ENCODE data around the genes CRYGB and LANCL1.

GRCh38 chr2:207041277-207041851 is 102.0 kb downstream of the CPO start:
- PRO-cap, 2 experiments, result no peak in any of the 2 experiments

GRCh38 chr2:207157884-207158255 is 7.9 kb downstream of the KLF7 start:
- PRO-cap, 2 experiments, result no peak in any of the 2 experiments

- PRO-cap, 2 experiments, result peak in 1 of 2 experiments; most common plus-strand start chr2:207161958 (in 1)
Measured at GRCh38 chr2:207161334-207162160, 4.2 kb downstream of the KLF7 start.

- PRO-cap, 2 experiments, result peak in 1 of 2 experiments; most common minus-strand start chr2:207505899 (in 1)
Measured at GRCh38 chr2:207505741-207505996, 24.1 kb upstream of the CREB1 start.

DNA sequence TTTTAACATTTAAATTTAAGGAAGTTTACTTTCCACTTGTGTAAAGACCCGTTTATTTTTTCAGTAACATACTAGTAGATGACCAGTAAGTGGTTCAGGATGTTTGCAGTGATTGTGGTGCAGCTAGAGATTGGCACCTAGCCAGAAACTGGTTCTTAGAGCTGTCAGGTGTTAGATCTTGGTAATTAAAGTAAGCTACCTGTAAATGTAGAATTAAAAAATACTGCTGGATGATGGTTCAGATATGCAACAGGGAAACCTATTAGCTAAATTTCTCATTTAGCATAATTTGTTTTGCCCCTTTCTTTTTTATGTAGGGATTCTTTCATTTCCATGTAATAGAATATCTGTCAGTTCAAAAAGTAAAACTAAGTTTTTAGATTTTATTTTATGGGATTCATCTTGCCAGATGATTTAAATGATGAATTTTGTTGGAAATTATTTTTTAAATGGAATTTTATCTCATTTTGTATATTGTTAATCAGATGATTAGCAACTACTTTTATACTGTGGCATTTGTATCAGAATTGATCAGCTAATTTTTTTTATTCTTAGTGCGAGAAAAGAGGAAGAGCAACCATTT is 14.9 kb downstream of the CCNYL1 start:
- PRO-cap, 2 experiments, result no peak in any of the 2 experiments

DNA sequence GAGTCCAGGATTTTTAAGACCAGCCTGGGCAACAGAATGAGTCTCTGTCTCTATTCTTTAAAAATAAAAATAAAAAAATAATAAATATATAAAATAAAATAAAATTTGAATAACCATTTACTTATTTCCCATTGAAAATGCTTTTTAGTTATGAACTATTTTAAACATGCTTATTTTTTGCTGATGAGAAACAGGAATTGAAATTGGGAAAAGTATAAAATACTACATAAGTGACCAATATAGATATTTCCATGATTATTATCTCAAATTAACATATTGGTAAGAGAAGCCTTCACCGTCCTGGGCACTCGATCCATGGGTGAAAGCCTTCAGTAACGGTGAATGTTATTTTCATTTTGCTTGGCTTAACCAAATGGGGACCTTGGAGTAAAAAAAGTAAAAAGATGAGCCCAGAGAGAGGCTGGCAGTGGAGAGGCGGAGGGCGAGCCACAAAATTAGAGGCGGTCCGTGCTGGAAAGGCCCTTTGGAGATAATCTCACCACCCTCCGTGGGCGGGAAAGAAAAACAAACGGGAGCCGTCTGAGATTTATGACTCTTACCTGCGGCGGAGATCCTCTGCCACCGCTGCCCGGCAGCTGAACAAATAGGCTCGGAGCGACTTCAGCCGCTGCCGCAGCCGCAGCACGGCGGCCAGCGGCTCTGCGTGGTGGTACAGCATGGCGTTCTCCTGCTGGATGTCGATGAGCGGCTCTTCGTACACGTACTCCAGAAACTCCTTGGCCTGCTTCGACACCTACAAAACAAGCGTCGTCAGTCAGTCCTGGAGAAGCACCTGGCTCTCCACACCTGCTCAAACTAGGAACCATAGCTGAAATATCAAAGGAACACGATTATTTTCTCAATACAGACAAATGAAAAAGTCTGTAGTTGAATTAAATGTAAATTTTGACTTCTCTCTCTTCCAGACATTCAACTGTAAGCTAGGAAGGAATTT is 94.7 kb downstream of the PLEKHM3 start:
- PRO-cap, 2 experiments, result no peak in any of the 2 experiments

GRCh38 chr2:208025841-208026250 is 519 bp upstream of the PLEKHM3 start:
- PRO-cap, 2 experiments, result no peak in any of the 2 experiments

DNA sequence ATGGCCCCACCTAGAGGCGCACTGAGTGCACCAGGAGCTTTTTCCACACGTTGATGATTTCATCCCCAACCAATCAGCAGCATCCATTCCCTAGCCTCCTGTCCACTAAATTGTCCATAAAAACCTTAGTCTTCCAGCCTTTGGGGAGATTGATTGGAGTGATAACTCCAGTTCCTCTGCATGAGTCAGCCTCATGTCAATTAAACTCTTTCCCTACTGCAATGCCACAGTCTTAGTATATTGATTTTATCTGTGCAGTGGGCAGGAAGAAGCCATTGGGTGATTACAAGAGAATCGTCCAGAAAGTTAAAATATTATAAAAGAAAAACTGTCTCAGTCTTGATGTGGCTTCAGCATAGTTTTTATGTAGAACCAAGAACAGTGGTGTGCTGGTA is 9.0 kb upstream of the PLEKHM3 start:
- PRO-cap, 2 experiments, result no peak in any of the 2 experiments

GRCh38 chr2:208145963-208146546 is at the start of gene CRYGB:
TSS of gene CRYGB (minus strand) at chr2:208146158.
- PRO-cap, 2 experiments, result no peak in any of the 2 experiments

DNA sequence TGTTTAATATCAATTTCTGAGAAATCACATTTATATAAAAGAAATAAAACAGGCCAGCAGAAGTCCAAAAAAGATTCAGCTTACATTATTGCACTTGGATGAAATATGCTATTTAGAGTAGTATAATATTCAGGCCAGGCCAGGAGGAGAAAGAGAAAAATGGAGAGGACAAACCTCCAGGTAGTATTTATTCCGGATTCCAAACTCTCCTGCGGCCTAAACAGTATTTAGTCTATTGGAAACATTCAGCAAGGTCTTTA is 18.7 kb downstream of the IDH1 start:
- PRO-cap, 2 experiments, result no peak in any of the 2 experiments

GRCh38 chr2:208311443-208311721 is 45.3 kb downstream of the PIKFYVE start:
- PRO-cap, 2 experiments, result no peak in any of the 2 experiments

DNA sequence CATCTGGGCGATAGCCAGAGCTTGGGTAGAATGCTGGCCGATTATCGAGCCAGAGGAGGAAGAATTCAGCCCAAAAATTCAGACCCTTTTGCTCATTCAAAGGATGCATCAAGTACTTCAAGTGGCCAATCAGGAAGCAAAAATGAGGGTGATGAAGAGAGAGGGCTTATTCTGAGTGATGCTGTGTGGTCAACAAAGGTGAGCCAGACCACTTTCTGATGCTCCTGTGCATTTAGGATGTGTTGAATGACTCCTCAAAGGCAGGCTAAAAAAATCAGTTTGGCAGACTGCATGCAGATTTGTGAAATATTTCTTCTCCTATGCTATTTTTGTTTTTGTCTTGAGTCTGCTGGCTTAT is 60.2 kb downstream of the PIKFYVE start:
- PRO-cap, 2 experiments, result no peak in any of the 2 experiments

- PRO-cap, 2 experiments, result no peak in any of the 2 experiments
Measured at GRCh38 chr2:208571692-208572156, 165.1 kb downstream of the PTH2R start.

GRCh38 chr2:209933447-209934083 is 68.9 kb upstream of the RPE start:
- PRO-cap, 2 experiments, result no peak in any of the 2 experiments

- PRO-cap, 2 experiments, result no peak in any of the 2 experiments
Measured at GRCh38 chr2:210007428-210008355, 5.3 kb downstream of the RPE start.

DNA sequence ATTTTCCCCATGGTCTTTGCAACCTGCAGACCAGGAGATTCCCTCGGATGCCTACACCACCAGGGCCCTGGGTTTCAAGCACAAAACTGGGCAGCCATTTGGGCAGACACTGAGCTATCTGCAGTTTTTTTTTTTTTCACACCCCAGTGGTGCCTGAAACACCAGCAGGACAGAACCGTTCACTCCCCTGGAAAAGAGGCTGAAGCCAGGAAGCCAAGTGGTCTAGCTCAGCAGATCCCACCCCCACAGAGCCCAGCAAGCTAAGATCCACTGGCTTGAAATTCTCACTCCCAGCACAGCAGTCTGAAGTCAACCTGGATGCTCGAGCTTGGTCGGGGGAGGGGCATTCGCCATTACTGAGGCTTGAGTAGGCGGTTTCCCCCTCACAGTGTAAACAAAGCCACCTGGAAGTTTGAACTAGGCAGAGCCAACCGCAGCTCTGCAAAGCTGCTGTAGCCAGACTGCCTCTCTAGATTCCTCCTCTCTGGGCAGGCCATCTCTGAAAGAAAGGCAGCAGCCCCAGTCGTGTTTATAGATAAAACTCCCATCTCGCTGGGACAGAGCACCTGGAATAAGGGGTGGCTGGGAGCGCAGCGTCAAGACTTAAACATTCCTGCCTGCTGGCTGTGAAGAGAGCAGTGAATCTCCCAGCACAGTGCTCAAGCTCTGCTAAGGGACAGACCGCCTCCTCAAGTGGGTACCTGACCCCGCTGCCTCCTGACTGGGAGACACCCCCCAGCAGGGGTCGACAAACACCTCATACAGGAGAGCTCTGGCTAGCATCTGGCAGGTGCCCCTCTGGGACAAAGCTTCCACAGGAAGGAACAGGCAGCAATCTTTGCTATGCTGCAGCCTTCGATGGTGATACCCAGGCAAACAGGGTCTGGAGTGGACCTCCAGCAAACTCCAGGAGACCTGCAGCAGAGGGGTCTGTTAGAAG is 10.4 kb upstream of the KANSL1L start:
- PRO-cap, 2 experiments, result no peak in any of the 2 experiments

DNA sequence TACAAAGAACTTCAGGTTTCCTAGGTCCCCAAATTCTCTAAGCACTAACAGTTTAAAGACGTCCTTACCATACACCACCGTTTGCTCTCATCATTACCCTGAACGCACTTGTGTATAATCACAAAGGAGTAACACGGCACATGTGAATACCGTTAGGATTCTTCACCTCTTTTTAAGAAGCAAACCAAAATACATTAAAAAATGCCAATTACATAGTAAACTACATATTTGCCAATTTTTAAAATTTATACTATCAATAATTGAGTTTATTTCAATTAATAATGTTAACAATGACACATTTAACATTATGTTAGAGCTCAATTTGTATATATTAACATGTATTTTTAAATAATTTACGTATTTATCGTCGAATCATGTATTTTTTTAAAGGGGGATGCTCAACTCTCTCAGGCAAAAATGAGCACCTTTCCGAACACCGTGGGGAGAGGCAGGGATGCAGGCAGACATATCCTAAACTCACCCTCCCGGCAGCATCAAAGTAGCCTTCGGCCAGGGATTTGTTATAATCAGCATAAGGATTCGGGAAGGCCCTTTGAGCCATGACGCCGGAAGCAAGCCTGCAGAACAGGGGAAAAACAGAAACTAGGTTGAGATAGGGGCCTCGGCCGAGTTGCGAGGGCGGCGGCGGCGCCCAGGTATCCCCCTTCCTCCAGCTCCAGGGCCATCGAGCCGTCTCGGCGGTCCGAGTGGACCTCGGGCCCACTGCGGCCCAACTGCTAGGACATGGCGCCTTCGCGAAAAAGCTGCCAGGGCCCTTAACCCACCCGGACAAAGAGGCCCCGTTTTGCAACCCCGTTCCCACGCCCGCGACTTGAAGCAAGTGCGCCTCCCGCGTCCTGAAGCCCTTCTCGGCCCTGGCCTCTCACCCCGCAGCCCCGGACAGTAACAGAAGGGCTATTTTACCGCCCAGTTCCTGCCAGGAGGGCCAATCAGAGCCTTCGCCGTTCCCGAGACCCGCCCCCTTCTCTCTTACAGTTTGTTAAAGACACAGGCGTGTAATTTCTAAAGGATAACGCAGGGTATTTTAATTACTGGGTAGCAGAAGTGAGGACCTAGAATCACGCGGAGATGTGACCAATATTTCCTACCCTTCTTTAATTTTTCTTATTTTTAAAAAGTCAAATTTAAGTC is at the start of gene LANCL1:
Gene LANCL1, minus strand, starts transcription at position 925 of the 1,152 bp plus-strand sequence.
- PRO-cap, 2 experiments, result peak in 2 of 2 experiments; most common plus-strand start position 1,052 of the sequence (in 1); most common minus-strand start position 871 of the sequence (in 1)

DNA sequence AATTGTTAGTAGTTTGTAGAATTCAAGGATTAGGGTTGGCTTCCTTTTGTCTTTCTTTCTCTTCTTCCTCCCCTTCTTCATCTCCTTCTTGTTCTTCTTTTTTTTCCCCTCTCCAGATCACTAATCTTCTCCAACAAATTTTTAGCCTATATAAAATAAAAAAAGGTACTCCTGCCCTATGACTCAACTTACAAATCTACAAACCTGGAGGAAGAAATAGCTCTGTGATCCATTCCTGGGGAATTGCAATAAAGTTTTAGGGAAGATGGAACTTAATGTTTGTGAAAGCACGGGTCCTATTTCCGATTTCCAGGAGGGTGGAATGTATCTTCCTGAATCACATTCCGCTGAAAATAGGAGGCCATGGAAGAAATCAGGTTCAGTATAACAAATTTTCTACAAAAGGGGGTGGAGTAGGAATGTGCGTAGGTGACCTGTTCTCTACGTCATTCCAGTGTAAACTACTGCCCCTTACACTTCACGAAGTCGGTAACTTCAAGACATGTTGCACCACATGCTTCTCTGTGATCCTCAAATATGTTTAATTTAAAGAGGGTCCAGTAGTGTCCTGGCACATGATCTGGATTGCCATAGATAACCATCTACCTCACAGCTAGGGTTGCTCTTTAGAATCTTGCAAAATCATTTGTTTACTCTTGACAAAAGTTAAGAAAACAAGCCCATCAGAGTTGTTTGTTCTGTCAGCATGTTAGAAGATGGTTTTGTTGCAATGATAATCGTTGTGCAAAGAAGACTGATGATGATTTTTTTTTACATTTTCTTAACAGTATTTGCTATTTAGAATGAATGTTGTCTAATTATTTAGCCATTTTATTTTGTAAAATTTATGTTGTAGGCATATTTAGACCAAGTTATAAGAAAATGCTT is 7.6 kb upstream of the CPS1 start:
- PRO-cap, 2 experiments, result no peak in any of the 2 experiments

- PRO-cap, 2 experiments, result no peak in any of the 2 experiments
Measured at GRCh38 chr2:210583331-210583821, 27.0 kb downstream of the CPS1 start.

- PRO-cap, 2 experiments, result no peak in any of the 2 experiments
Measured at GRCh38 chr2:210670984-210671485, 114.6 kb downstream of the CPS1 start.